ENCODE measurements around the genes ATP1B2, DNAH2 and NAA38.

GRCh38 chr17:7280417-7280696 lies 1.2 kb upstream of the SLC2A4 start:
- PRO-cap: no peak
CAGE:
- cytosol, long polyA minus RNA: no peak
- cytosol, long polyA plus RNA: no peak
- long polyA plus RNA: no peak
- nucleus, long polyA minus RNA: no peak
- nucleus, long polyA plus RNA: no peak

DNA sequence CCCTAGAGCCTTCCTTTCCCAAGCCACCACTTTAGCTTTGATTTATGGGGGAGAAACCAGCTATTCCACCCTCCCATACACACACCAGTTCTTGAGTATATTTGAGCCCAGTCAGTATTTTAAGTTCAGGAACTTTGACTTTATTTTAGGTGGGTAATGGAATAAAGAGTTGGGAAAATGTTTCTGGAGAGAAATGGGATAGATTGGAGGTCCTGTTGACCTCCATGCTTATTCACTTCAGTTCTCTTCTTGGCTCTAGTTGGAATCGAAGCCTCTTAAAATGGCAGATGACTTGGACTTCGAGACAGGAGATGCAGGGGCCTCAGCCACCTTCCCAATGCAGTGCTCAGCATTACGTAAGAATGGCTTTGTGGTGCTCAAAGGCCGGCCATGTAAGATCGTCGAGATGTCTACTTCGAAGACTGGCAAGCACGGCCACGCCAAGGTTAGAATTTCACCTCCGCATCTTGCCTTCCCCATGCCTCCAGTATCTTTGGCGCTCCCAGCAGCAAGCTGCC lies 2.0 kb downstream of the EIF5A start:
- PRO-cap: no peak
CAGE:
- cytosol, long polyA minus RNA: no peak
- cytosol, long polyA plus RNA: no peak
- long polyA plus RNA: no peak
- nucleus, long polyA minus RNA: no peak
- nucleus, long polyA plus RNA: no peak

- PRO-cap: no peak
CAGE:
- cytosol, long polyA minus RNA: no peak
- cytosol, long polyA plus RNA: no peak
- long polyA plus RNA: no peak
- nucleus, long polyA minus RNA: start-site peak on the minus strand at chr17:7314518-7314631, 16 reads
- nucleus, long polyA plus RNA: start-site peak on the minus strand at chr17:7314675-7314728, 38 and 64 reads in 2 replicates
These were observed 784 bp downstream of the GPS2 start for GRCh38 chr17:7314412-7314740.

- PRO-cap: no peak
CAGE:
- cytosol, long polyA minus RNA: no peak
- cytosol, long polyA plus RNA: no peak
- long polyA plus RNA: no peak
- nucleus, long polyA minus RNA: no peak
- nucleus, long polyA plus RNA: no peak
These were observed 612 bp downstream of the ACAP1 start for GRCh38 chr17:7336854-7337427.

DNA sequence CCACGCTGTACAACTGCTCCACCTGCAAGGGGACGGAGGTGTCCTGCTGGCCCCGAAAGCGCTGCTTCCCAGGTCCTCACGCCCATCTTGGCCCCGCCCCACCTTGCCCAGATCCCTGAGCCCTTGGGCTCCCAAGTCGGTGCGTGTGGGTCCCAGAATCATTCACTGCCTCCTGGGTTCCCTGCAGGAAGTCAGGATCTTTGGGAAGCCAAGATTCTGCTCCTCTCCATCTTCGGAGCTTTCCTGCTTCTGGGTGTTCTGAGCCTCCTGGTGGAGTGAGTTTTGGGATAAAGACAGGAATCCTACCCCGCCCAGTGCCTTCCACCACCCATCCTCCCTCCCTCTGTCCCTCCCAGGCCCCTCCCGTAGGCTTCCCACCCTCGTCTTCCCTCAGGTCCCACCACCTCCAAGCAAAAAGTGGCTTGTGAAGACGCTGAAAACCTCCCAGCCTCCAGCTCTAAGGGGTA lies 1.3 kb downstream of the TMEM95 start:
- PRO-cap: no peak
CAGE:
- cytosol, long polyA minus RNA: no peak
- cytosol, long polyA plus RNA: no peak
- long polyA plus RNA: no peak
- nucleus, long polyA minus RNA: no peak
- nucleus, long polyA plus RNA: no peak

DNA sequence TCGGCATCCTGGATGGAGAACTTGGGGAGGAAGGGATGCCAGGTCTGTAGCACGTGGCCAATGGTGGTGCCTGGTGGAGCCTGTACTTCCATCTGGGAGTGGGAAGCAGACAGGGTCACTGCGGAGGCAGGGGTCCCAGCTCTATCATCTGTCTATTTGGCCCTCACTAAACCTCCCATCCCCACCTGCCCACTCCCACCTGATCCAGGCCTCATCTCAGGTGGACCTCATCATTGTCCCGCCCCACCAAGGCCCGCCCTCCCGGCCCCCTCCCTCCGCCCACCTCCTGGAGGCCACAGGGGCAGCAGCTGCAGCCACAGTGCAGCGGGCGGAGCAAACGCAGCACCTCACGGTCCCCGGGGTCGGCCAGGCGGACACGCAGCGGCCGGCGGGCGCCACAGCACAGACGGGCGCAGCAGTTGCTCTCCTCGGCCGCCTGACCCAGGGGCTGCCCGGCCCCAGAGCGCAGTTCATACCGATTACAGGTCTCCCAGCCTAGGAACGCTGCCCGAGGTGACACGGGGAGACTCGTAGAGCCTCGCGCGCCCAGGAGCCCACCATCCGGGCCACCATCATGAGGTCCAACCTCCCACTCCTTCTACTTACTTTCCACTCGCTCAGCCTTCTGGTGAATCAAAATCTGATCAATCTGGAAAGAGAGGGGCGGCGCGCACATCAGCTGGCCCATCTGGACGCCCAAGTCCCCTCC lies 1.3 kb downstream of the PLSCR3 start:
- PRO-cap: no peak
CAGE:
- cytosol, long polyA minus RNA: no peak
- cytosol, long polyA plus RNA: no peak
- long polyA plus RNA: no peak
- nucleus, long polyA minus RNA: no peak
- nucleus, long polyA plus RNA: no peak

DNA sequence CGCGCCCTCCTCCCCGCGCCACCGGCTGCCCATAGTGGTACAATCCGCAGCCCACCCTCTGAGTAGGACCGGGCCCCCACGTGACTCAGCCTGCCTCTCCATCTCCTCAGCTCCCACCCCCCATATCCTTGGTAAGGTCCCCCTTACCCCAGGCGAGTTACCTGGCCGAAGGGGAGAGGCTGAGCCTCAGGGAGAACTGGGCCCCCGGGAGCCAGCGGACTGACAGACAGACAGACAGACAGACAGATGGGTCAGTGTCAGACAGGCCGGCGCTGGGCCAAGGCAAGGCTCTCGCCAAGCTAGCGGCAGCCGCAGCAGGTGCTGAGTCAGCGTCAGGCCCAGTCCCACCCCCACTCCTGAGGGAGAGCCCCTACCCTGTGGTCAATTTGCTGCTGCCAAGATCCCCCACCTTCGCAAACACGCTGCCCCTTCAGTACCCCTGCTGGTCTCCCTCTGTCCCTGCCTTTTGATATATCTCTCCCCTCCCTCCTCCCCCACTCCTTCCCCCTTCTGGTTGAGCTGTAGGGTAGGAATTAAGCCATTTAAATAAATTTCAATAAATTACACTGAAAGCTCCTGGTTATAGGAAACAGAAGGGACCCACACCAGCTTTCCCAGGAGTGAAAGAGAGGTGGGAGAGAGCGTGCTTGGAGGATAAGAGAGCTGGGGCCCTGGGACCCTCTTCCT lies 1.5 kb downstream of the FGF11 start:
- PRO-cap: no peak
CAGE:
- cytosol, long polyA minus RNA: no peak
- cytosol, long polyA plus RNA: no peak
- long polyA plus RNA: no peak
- nucleus, long polyA minus RNA: no peak
- nucleus, long polyA plus RNA: no peak

DNA sequence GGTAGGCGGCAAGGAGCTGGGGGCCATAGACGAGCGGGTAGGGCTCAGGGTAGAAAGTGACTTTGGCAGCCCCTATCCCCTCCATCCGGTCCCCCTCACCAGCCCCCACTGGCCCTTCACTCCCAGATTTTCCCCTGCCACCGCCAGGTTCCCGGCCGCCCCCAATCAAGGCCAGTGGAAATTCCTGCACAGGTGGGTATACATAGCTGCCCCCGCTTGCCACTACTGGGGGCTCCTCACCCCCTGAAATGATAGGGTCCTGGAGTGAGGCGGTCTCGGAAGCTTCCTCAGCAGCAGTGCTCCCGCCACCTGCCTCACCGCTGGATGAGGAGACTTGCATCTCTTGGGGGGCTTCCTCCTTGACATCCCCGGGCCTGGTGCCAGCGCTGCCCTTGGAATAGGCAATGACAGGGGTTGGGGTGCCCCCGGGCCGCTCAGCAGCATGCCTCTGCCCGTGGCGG lies 17.2 kb downstream of the ZBTB4 start:
- PRO-cap: no peak
CAGE:
- cytosol, long polyA minus RNA: no peak
- cytosol, long polyA plus RNA: no peak
- long polyA plus RNA: no peak
- nucleus, long polyA minus RNA: no peak
- nucleus, long polyA plus RNA: no peak

- PRO-cap: no peak
CAGE:
- cytosol, long polyA minus RNA: no peak
- cytosol, long polyA plus RNA: no peak
- long polyA plus RNA: no peak
- nucleus, long polyA minus RNA: no peak
- nucleus, long polyA plus RNA: no peak
These were observed 9.7 kb downstream of the SLC35G6 start for GRCh38 chr17:7490873-7491318.

DNA sequence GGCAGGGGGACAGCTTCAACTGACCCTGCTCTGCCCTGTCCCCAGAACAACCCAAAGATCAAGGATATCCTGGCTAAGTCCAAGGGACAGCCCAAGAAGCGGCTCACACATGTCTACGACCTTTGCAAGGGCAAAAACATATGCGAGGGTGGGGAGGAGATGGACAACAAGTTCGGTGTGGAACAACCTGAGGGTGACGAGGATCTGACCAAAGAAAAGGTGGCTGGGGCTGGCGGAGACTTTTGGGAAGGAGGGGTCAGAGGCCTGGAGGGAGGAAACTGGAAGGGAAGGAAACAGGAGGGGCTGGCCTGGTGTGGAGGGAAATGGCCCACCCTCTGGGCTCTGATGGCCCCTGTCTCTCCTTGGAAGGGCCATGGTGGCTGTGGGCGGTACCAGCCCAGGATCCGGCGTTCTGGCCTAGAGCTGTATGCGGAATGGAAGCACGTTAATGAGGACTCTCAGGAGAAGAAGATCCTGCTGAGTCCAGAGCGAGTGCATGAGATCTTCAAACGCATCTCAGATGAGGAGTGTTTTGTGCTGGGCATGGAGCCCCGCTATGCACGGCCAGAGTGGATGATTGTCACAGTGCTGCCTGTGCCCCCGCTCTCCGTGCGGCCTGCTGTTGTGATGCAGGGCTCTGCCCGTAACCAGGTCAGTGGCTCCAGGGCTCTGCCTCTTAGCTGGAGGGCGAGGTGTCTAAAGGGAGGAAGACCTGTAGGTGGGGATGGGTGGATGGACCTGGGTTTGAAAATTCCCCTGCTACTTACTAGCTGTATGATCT lies 15.3 kb downstream of the SLC35G6 start:
- PRO-cap: no peak
CAGE:
- cytosol, long polyA minus RNA: no peak
- cytosol, long polyA plus RNA: no peak
- long polyA plus RNA: no peak
- nucleus, long polyA minus RNA: no peak
- nucleus, long polyA plus RNA: no peak

GRCh38 chr17:7548383-7548745 lies 494 bp upstream of the TNFSF12 start:
- PRO-cap: no peak
CAGE:
- cytosol, long polyA minus RNA: no peak
- cytosol, long polyA plus RNA: no peak
- long polyA plus RNA: no peak
- nucleus, long polyA minus RNA: no peak
- nucleus, long polyA plus RNA: no peak

DNA sequence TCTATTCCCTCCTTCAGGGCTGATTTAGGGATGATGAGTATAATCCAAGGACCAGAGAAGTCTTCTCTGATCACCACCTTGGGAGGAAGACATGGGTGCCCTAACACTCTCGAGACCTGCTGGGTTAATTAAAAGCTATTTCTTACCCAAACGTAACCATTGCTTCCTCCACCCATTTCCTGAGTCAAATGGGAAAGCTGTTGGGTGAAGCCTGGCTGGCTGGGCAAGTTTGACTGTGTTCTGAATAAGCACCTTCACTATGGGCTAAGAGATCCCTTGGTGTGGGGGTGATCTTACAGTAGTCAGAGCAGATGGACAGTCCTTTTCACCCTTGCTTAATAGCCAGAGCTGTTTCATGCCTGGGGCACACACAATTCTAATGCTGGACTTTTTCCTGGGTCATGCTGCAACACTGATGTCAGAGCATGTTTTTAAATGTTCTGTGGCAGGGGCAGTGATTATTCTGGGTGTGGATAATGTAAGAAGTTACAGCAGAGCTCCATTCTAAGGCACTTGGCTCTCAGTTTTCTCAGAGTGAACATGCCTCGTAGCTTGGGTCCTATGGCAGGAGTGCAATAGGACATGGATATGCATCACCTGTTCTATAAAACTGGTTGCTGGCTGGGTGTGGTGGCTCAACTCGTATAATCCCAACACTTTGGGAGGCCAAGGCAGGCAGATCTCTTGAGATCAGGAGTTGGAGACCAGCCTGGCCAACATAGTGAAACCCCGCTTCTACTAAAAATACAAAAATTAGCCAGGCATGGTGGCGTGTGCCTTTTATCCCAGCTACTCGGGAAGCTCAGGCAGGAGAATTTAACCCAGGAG lies 2.9 kb downstream of the EIF4A1 start:
- PRO-cap: no peak
CAGE:
- cytosol, long polyA minus RNA: no peak
- cytosol, long polyA plus RNA: no peak
- long polyA plus RNA: no peak
- nucleus, long polyA minus RNA: no peak
- nucleus, long polyA plus RNA: no peak

GRCh38 chr17:7579783-7580637 lies 572 bp downstream of the CD68 start:
- PRO-cap: no peak
CAGE:
- cytosol, long polyA minus RNA: no peak
- cytosol, long polyA plus RNA: no peak
- long polyA plus RNA: no peak
- nucleus, long polyA minus RNA: no peak
- nucleus, long polyA plus RNA: no peak

DNA sequence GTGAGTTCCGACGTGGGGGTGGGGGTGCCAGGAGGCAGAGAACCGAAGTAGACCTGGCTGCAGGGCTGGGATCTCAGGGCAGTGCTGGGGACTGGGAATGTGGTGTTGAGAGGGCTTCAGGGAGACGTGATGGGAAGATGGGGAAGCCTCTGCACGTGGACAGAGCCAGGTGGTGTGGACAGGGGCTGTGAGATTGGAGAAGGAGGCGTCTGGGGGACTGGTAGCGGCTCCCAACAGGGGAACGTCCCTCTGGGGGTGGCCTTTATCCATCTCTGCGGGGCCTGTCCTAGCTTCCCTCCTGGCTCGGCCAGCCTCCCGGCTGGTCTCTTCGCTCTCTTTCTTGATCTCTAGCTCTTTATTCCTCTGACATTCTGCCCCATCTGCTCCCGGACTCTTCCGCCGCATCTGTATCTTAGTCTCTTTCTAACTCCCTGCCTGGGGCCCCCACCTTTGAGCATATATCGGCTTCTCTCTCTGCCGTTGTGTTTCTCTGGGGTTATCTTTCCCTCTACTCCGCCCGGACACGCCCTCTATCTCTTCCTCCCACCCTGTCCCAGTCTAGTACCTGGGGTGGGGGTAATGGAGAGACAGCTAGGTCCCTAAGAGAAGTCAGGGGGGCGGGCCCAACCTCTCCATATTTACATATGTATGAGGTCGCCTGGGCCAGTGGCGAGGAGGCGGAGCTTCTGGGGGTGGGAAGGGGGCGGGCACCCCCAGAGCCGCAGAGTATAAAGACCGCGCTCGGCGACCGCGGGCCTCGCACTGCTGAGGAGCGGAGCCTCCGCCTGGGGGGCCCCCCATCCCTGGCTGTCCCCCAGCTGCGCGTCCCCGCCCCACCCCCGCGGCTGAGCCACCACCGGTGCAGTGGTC lies at the start of gene ATP1B2:
ATP1B2 (plus strand) TSS at position 760 of the 870 bp plus-strand sequence.
- PRO-cap: unidirectional peak, plus-strand start at position 760 of the sequence
CAGE:
- cytosol, long polyA minus RNA: no peak
- cytosol, long polyA plus RNA: no peak
- long polyA plus RNA: no peak
- nucleus, long polyA minus RNA: no peak
- nucleus, long polyA plus RNA: no peak

DNA sequence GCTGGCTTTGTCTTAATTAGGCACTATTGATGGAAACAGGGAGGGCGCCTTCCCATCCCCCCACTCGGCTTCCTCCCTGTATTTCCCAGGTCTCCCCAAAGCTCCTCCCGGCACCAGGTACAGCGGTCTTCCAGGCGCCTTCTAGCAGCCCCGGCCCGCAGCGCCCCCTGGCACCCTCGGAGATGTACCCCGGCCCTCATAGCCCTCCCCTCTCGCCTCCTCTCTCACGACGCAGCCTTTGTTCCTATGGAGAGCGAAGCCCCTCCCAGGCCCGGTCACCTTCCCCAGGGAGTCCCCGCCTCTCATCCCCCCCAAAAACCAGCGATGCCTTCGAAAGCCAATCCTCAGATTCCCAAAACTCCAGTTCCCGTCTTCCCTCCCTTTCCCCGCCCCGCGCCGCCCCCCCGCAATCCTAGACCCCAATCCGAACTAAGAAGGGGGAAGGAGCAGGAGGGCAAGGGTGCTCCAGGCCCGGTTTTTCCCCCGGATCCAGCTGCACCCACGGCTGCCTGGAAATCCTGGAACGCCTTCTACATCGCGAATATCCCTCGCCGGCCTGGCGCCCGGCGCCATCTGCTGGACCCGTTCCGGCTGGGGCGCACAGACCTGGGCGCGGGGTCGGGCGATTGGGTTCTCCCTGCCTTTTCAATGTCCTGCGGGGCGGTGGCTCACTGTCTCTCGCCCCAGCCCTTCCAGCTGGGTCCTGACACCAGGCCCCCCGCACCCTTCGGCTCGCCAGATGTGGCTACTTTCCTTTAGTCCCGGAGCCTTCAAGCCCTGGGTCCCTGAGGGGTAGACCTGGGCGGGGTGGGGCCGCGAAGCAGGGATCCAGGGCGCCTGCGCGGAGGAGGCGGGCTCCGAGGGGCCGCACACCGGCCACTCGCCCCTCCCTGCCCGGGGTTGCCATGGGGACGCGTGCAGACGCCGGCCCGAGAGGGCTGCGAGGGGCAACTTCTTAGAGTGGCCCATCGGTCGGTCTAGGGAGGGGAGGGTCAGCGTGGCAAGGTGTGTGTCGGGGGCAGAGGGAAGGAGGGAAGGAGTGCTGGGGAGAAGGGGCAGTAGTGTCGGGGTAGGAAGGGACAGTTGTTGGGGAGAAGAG lies at the start of gene DNAH2:
DNAH2 (plus strand) TSS at position 918 of the 1,099 bp plus-strand sequence.
- PRO-cap: bidirectional peak, plus-strand start at position 572 of the sequence, minus-strand start at position 518 of the sequence; unidirectional peak, minus-strand start at position 787 of the sequence
CAGE:
- cytosol, long polyA minus RNA: no peak
- cytosol, long polyA plus RNA: no peak
- long polyA plus RNA: no peak
- nucleus, long polyA minus RNA: no peak
- nucleus, long polyA plus RNA: no peak

DNA sequence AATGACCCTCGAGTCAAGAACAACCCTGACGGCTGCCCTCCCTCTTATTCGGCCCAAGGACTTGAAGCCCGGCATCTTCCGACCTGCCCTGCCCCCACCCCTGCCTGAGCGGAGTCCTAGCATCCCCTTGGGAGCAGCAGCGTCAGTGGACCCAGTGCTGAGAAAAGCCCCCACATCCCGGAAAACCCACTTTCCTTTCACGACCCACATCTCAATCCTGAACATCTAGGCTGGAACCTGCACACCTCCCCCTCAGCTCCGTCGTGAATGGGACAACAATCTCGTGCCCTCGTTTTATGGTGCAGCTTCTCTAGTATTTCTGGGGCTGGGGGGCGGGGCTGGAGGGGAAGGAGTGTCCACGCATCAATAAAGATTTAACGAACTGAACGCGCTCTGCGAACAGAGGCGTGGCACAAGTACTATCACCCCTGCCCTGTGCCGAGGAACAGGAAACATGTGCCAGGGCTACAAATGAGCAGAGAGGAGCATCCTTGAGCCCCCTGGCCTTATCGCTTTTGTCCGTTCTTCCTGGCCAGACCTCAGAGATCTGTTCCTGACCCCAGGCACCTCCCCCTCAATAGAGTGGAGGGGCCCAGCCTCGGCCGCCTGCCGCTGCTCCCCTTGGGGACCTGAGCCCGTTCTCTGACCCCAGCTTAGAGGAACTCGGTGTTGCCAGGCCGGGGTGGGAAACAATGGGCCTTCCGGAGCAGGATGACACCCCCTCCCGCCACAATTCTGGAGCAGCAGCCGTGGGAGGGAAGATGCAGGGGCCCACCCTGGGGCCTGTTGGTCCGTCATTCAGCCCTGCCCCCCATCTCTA lies 1.1 kb downstream of the TMEM88 start:
- PRO-cap: bidirectional peak, plus-strand start at position 732 of the sequence, minus-strand start at position 644 of the sequence
CAGE:
- cytosol, long polyA minus RNA: no peak
- cytosol, long polyA plus RNA: start-site peak on the plus strand centred at position 342 of the sequence, 27 bp wide, 167 and 300 reads in 2 replicates
- long polyA plus RNA: no peak
- nucleus, long polyA minus RNA: start-site peak on the minus strand centred at position 237 of the sequence, 170 bp wide, 11 reads
- nucleus, long polyA plus RNA: no peak

DNA sequence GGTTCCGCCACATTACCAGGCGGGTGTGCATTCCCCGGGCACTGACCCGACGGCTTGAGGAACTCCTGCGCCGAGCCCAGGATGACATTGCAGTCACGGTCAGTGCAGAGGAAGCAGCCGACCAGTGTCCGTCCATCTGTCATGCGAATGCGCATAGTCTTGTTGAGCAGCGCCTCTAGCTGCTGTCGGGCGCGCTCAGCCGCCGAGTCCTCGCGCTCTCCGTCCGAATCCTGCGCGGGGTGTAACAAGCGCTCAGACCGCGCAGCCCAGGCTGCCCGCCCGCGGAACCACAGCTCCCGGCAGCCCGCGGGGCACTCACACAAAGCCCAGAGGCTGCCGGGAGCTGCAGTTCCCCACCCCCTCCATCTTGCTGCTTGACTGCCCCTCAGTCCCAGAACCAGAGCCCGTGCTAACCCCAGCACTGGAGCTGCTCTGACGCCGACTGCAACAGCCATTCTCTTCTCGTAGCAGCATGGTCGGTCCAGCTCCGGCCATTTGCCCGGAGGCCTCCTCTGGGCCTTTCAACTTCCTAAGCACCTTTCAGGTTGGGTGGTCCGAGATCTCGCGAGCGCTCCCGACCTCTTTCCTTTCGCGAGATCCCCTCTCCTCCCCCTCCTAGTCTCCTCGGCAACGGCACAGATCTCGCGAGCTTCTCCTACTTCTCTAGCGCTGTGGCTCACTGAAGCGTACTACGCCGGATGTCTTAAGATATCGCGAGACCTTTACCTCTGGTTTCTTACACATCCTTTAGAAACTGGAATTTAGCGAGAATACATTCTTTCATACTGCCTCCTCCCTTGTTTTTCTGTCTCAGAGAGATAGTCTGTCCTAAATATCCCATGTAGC lies at the start of gene NAA38:
NAA38 (minus strand) TSS at position 591 of the 846 bp plus-strand sequence.
- PRO-cap: bidirectional peak, plus-strand start at position 87 of the sequence, minus-strand start at position 151 of the sequence; bidirectional peak, plus-strand start at position 348 of the sequence, minus-strand start at position 291 of the sequence; bidirectional peak, plus-strand start at position 750 of the sequence, minus-strand start at position 523 of the sequence
CAGE:
- cytosol, long polyA minus RNA: start-site peak on the minus strand centred at position 263 of the sequence, 41 bp wide, 30 reads; start-site peak on the minus strand centred at position 562 of the sequence, 100 bp wide, 327 reads
- cytosol, long polyA plus RNA: start-site peak on the minus strand centred at position 441 of the sequence, 449 bp wide, 3,951 and 3,347 reads in 2 replicates
- long polyA plus RNA: start-site peak on the minus strand centred at position 256 of the sequence, 78 bp wide, 649 and 582 reads in 2 replicates; start-site peak on the minus strand centred at position 591 of the sequence, 182 bp wide, 892 and 1,063 reads in 2 replicates
- nucleus, long polyA minus RNA: start-site peak on the minus strand centred at position 251 of the sequence, 21 bp wide, 17 reads; start-site peak on the minus strand centred at position 555 of the sequence, 27 bp wide, 37 reads; start-site peak on the plus strand centred at position 753 of the sequence, 24 bp wide, 41 reads
- nucleus, long polyA plus RNA: no peak

- PRO-cap: no peak
CAGE:
- cytosol, long polyA minus RNA: no peak
- cytosol, long polyA plus RNA: no peak
- long polyA plus RNA: no peak
- nucleus, long polyA minus RNA: no peak
- nucleus, long polyA plus RNA: no peak
These were observed 1.6 kb downstream of the CYB5D1 start for GRCh38 chr17:7859203-7860078.

DNA sequence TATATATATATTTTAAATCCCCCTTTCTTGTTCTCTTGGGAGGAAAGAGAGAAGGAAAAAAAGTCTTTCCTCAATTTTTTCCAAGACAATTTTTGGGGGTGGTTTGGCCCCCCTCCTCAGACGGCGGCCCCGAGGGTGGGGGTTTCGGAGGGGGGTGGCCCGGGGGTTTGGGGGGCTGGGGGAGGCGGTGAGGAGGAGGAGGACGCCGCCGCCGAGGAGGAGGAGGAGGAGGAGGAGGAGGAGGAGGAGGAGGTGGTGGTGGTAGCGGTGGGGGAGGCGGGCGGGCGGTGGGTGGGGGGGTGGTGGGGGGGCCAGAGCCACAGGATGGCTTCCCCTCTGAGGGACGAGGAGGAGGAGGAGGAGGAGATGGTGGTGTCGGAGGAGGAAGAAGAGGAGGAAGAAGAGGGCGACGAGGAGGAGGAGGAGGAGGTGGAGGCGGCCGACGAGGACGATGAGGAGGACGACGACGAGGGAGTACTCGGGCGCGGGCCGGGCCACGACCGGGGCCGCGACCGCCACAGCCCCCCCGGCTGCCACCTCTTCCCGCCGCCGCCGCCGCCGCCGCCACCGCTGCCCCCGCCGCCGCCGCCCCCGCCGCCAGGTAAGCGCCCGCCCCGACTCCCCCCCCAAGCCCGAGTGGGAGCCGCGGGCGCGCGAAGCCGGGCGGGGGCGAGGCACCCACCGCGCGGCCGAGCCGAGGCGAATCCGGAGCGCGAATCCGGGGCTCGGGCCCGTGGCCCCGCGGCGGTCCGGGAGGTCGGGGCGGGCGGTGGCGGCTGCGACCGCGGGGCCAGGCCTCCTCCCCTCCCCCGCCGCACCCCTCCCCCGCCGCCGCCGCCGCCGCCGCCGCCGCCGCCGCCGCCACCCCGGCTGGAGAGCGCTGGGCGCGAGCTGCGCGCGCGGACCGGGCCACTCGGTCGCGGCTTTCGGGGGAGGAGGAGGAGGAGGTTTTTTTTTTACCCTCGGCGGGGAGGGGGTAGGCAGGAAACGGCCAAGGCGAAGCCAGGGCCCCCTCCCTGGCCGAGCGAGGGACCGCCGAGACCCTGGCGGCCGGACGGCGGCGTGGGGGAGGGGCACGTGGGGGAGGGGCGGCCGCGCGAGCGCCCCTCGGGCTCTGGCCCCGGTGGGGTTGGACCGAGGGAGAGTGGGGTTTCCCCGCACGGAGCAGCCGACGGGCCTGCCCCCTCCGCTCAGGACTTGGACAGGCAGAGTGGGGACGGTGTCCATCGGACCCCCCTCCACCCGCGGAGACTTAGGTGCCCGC lies 3.7 kb upstream of the CHD3 start:
- PRO-cap: bidirectional peak, plus-strand start at position 873 of the sequence, minus-strand start at position 928 of the sequence
CAGE:
- cytosol, long polyA minus RNA: start-site peak on the plus strand centred at position 350 of the sequence, 62 bp wide, 331 reads
- cytosol, long polyA plus RNA: no peak
- long polyA plus RNA: start-site peak on the plus strand centred at position 385 of the sequence, 180 bp wide, 494 and 1,277 reads in 2 replicates
- nucleus, long polyA minus RNA: start-site peak on the plus strand centred at position 373 of the sequence, 120 bp wide, 2,535 reads; start-site peak on the minus strand centred at position 890 of the sequence, 129 bp wide, 23 reads
- nucleus, long polyA plus RNA: start-site peak on the plus strand centred at position 379 of the sequence, 161 bp wide, 348 and 529 reads in 2 replicates

DNA sequence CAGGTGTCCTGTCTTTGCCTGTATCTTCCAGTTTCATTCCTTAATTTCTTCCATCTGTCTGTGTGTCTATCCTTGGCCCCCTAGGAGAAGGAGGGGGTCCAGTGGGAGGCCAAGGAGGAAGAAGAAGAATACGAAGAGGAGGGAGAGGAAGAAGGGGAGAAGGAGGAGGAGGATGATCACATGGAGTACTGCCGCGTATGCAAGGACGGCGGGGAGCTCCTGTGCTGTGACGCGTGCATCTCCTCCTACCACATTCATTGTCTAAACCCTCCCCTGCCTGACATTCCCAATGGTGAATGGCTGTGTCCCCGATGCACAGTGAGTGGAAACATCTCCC lies 6.2 kb downstream of the CHD3 start:
- PRO-cap: no peak
CAGE:
- cytosol, long polyA minus RNA: no peak
- cytosol, long polyA plus RNA: no peak
- long polyA plus RNA: no peak
- nucleus, long polyA minus RNA: no peak
- nucleus, long polyA plus RNA: no peak

Measured in endothelial cell of umbilical vein (primary cell).